Epithelial cell of proximal tubule (primary cell): Measurements from ENCODE around the genes DNAJA4, CHRNA5 and CTSH.

DNA sequence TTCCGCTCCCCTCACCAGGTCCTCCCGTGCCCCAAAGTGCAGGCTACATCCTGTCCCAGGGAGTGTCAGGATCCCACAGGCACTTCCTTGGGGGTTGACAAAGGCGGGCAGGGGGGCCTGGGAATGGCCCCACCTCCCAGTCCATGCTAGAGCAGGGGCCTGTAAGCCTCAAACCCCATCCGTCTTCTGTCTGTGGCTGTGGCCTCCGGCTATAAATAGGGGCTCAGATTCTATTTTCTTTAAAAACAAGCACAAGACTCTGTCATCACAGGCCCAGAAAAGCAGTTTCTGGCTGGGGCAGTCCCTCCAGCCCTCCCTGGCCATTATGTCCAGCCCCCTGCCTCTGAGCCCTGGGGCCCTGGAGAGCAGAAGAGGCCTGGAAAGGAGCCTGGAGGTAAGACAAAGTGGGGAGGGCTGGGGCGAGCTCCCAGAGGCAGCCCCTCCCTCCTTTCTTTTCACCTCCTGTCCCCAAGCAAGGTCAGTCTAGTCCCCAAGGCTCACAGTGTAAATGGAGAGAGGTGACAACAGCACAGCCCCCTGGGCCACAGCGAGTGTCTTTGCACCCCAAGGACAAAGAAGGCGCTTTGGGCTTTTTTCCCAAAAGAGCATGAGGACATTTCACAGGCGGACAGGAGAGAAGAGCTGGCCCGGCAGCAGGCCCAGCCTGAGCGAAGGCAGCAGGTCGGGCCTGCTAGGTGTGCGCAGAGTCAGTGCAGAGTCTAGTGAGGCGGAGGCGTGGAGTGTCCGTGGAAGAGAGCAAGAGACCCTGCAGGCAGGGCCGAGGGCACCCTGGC, 188.4 kb downstream of the TBC1D2B start:
- RAMPAGE, long total RNA, result no peak
- RRBS, result 40% methylated on average over 2 of the region's 17 CpGs

- RAMPAGE, long total RNA, result no peak
- RRBS, result no CpG with 5 or more reads among the region's 23 CpGs
Measured at GRCh38 chr15:78000005-78000639, 77.4 kb downstream of the TBC1D2B start.

GRCh38 chr15:78082351-78082825, 4.9 kb upstream of the TBC1D2B start:
- RAMPAGE, long total RNA, result no peak
- RRBS, result no CpG with 5 or more reads among the region's 4 CpGs

- RAMPAGE, long total RNA, result no peak
- RRBS, result 21% methylated on average over 56 of the region's 109 CpGs
Measured at GRCh38 chr15:78263983-78264969, at the start of gene DNAJA4. Gene DNAJA4, plus strand, starts transcription at chr15:78264562.

DNA sequence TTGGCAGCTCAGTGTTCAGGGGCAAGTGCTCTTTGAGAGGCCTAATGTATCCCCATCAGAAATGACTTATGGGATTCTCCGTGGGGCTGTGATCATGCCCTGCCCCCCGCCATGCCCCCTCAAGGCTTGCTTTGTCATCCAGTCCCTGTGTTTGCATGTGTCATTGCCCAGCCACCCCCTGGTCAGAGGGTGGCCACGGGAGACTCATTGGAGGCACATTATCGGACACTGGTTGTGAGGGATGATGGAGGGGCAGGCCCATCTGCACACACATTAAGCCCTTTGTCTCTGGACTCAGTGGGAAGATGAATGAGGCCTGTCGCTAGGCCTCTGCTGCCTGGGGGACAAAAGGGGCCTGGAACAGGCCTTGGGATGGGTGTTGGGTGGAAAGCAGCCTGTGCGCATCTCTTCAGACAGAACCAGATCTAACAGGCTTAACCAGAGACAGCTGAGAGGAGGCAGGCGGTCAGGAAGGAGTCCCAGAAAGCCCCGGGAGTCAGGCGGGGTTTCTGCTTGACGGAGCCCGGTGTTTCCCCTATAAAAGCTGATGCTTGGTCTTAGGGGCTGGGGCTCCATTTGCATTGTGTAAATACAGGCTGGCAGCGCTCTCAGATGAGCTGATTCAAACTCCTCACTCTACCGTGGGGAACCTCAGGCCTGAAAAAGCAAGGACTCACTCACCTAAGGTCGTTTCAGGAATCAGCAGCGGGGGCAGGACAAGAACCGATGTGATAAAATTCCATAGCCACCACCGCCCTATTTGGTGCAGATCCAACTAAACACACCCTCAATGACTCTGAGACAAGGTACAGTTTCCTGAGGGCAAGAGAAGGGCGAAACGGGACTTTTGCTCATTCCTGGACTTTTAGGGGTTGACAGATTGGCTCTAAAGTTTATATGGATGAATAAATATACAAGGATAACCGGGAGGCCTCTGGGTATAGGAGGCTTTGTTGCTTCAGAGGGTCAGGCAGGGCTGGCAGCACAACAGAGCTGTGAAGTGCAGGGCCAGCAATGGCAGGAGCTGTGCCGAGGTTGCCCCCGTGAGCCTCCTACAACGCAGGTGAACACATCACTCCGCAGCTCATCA, 17.1 kb upstream of the SKIC8 start:
- RAMPAGE, long total RNA, result no peak
- RRBS, result no CpG with 5 or more reads among the region's 24 CpGs

DNA sequence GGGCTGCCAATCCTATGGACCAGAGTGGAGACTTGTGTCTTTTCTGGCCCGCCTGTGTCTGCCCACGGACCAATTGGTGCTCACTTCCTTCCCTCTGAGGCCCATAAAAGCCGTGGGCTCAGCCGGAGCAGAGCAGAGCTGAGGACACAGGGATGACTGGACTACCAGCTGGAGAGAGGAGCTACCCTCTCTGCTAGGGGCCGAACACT, 31.9 kb upstream of the IREB2 start:
- RAMPAGE, long total RNA, result no peak
- RRBS, result 64% methylated on average over 2 of the region's 5 CpGs

- RAMPAGE, long total RNA, result no peak
- RRBS, result no CpG with 5 or more reads among the region's 11 CpGs
Measured at GRCh38 chr15:78454728-78455427, 16.9 kb downstream of the IREB2 start.

- RAMPAGE, long total RNA, result no peak
- RRBS, result no CpG with 5 or more reads among the region's 7 CpGs
Measured at GRCh38 chr15:78552711-78553317, 12.5 kb upstream of the CHRNA5 start.

GRCh38 chr15:78565079-78565982, at the start of gene CHRNA5:
Gene CHRNA5, plus strand, starts transcription at chr15:78565520.
- RAMPAGE, long total RNA, result no peak
- RRBS, result 2% methylated on average over 17 of the region's 75 CpGs

DNA sequence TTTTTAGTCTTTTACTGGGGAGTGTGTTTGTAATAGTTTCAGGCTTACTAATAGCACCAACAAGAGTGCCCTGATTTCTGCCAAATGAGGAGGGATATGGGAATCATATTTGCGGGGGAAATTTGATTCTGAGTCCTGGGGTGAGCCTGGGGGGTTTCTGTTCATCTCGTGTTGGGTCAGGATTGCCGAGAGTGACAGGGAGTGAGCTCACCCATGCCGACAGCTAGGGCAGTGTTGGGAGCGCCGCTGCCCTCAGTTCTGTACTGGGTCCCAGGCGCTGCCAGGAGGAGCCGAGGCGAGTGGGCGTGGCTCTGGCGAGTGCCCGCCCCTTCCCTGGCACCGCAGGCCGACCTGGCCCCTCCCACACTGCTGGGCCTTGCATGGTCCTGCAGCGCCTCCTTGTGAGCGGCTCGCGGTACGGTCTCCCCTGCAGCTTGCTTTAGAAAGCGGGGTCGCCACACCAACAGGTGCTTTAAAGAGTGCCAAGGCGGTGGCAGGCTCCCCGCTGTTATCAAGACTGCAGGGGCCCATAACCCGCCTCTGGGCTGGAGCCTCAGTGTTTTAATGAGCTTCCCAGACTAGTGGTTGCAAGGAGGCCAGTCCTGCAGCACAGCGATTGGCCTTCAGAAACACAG, 60.3 kb downstream of the ADAMTS7 start:
- RAMPAGE, long total RNA, result no peak
- RRBS, result no CpG with 5 or more reads among the region's 25 CpGs

GRCh38 chr15:78872400-78872736, 322 bp upstream of the MORF4L1 start:
- RAMPAGE, long total RNA, result no peak
- RRBS, result no CpG with 5 or more reads among the region's 16 CpGs

GRCh38 chr15:78912451-78913131, 32.3 kb downstream of the CTSH start:
- RAMPAGE, long total RNA, result no peak
- RRBS, result no CpG with 5 or more reads among the region's 5 CpGs

GRCh38 chr15:78944691-78945584, at the start of gene CTSH:
Gene CTSH, minus strand, starts transcription at chr15:78945046.
- RAMPAGE, long total RNA, result no peak
- RRBS, result under 1% methylated on average over 9 of the region's 73 CpGs

DNA sequence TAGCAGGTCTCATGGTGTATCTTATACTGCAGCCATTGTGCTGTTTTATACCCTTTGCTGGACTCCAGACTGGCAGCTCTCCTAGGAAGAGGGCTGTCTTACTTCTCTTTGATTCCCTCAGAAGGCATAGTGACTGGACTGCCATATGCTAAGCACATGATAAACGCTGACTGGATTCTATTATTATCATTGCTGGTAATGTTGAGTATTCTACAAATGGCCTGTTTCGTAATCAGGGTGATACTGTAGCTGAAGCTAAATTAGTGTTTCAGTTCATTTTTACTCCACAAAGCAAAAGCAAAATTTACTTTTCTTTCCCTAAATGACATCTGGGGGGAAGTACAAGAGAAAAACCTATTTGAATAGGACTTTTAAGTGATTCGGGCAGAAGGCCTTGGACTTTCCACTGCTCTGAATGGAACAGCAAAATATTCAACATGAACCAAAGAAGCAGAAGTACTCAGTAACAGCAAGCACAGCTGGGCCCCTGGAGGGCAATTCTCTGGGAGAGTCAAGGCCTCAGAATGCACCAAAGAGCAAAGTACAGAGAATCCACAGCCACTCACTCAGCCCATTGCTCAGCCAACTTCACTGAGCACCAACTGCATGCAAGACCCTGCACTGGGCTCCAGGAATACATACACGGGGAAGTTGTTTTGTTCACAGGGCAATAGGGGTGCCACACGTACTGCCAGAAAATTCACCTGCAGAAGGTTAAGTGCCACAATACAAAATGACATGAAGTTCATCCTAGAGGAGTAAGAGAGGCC, 7.9 kb upstream of the BCL2A1 start:
- RAMPAGE, long total RNA, result no peak
- RRBS, result no CpG with 5 or more reads among the region's 5 CpGs

- RAMPAGE, long total RNA, result no peak
- RRBS, result no CpG with 5 or more reads among the region's 3 CpGs
Measured at GRCh38 chr15:80109705-80110430, 42.9 kb upstream of the FAH start.

GRCh38 chr15:80134388-80134918, 18.3 kb upstream of the FAH start:
- RAMPAGE, long total RNA, result no peak
- RRBS, result no CpG with 5 or more reads among the region's 5 CpGs

DNA sequence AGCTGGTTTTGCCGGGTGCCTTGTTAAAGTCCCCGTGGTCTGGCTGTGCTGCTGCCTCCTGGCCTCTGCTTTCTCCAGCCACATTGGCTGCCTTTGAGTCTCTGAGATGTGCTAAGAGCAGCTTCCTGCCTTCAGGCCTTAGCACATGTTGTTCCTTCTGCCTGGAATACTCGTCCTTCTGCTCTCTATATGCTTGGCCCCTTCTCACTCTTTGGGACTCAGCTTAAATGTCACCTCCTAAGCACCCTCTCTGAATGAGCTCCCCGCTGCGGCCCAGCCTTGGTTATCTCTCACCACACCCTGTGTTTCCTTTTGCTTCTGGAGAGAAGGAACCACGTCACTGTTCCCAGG, 2.1 kb downstream of the FAH start:
- RAMPAGE, long total RNA, result no peak
- RRBS, result no CpG with 5 or more reads among the region's 6 CpGs

- RAMPAGE, long total RNA, result no peak
- RRBS, result no CpG with 5 or more reads among the region's 5 CpGs
Measured at GRCh38 chr15:80177217-80177943, 24.6 kb downstream of the FAH start.

GRCh38 chr15:80250806-80251373, 1.1 kb downstream of the CTXND1 start:
- RAMPAGE, long total RNA, result no peak
- RRBS, result no CpG with 5 or more reads among the region's 17 CpGs

DNA sequence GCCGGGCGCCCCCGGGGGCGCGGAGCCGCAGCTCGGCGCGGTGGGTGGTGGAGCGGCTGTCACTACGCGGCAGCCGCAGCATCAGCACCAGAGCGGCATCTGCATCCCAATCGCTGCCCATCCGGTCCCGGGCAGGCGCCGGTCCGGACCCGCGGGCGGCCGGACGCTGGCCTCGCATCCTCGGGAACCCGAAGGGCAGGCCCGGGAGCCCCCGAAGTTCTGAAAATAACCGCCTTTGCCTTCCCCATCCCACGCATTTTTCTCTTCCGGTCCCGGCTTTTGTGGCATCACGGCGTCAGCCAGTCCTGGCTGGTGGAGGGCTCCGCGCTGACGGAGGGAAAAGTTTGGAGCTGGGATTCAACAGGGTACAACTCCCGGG, 427 bp downstream of the ARNT2 start:
- RAMPAGE, long total RNA, result no peak
- RRBS, result 2% methylated on average over 14 of the region's 40 CpGs